Anterior vena cava (tissue), 1 donor: Measurements from ENCODE around the genes GSG1 and MGP.

DNA sequence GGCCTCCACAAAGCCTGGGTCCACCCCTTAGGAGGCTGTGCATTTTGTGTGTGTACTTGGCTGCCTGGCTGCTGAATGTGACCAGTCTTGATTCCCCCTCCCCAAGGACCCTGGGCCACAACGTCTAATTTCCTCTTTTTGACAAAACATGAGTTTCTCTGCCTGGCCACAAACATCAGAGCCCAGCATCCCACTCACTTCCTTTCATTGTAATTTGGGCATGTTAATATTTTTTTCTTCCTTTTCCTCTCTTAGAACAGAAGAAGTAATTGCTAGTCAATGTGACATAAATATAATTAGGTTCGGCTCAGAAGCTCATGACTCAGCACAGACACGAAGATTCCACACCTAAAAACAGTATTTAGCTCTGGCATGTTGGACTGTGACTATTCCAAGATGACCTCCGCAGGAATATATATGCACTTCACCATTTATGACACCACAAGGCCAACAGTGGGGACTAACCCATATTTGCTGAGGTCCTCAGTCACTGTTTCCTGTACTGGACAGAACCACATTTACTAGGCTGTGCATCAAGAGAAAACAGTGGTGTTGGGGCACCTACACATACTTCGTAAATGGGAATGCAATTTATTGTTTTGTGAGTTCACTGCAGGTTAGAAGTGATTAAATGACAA is 4.3 kb downstream of the GSG1 start:
- PRO-cap, result no peak

DNA sequence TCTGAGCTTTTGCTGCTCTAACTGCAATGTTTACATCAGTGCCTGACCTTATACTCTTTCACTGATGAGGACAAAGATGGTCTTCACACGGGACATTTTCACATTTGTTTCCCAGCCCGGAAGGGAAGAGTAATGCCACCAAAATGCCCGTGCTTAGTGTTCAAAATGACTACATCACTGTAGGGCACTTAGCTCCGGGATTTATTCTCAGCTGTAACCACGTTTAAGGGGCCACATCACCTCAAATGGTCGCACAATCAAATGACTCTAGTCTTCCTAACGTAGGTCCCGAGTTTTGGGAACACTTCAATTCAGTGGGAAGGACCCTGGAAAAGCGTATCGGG is 2.9 kb downstream of the GSG1 start:
- PRO-cap, result no peak

DNA sequence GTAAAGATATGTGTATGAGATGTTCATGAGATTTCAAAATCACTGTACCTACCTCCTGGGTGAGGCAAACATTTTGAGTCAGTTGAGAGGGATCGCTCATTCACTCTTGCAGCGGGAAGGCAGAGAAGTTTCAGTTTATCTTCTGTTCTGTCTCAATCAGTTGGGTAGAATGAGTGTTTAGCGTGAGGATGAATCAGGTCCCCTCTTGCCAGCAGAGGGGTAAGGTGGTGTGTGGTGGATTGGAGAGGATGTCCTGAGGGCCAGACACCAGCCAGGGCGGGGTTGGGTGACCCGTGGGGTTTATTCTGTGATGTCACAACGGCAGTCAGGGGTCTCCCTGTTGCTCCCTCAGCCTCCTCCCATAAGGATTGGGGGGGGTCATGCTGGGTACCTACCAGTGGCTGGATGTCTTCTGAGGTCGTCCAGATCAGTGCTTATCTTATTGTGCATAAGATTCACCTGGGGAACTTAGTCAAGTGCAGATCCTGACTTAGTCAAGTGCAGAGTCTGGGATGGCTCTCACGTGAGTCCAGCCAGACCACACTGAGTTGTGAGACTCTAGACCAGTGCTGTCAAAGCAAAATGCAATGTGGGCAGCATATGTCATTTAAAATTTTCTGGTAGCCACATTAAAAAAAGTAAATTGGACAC is at the start of gene GSG1:
TSS of gene GSG1 (minus strand) at position 255 of the 651 bp plus-strand sequence.
- PRO-cap, result no peak

- PRO-cap, result no peak
These were observed 12.8 kb upstream of the GSG1 start for GRCh38 chr12:13116243-13116651.

GRCh38 chr12:13135173-13136217 is 32.0 kb upstream of the GSG1 start:
- PRO-cap, result no peak

- PRO-cap, result no peak
These were observed 17.1 kb upstream of the EMP1 start for GRCh38 chr12:13179143-13180099.

- PRO-cap, result no peak
These were observed 15.1 kb downstream of the EMP1 start for GRCh38 chr12:13211519-13212206.

DNA sequence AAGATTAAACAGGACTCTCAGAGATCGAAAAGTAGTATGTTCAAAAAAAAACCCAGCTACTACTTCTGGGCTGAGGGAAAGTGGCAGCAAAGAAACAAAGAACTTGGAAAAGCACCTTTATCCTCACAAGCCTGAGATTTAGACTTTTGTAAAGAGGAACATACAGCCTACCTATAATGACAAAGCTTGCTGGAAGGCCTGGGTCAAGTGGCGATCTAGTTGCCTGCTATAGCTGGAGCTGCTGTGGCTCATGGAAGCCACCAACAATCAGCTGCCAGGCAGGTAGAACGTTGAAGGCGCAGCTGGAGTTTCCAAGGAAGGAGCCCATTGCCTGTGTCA is 165.5 kb downstream of the EMP1 start:
- PRO-cap, result no peak

DNA sequence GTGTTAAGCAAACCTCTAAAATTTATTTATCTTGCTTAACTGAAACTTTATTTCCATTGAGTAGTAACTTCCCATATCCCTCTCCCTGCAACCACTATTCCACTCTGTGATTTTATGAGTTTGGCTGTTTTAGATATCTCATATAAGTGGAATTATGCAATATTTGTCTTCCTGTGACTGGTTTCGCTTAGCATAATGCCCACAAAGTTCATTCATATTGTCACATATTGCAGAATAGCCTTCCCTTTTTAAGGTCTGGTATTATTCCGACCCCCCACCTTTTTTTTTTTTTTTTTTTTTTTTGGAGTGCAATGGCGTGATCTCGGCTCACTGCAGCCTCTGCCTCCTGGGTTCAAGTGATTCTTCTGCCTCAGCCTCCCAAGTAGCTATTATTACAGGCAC is 247.6 kb downstream of the EMP1 start:
- PRO-cap, result no peak

- PRO-cap, result no peak
These were observed 157.5 kb upstream of the ATF7IP start for GRCh38 chr12:14207795-14208653.

DNA sequence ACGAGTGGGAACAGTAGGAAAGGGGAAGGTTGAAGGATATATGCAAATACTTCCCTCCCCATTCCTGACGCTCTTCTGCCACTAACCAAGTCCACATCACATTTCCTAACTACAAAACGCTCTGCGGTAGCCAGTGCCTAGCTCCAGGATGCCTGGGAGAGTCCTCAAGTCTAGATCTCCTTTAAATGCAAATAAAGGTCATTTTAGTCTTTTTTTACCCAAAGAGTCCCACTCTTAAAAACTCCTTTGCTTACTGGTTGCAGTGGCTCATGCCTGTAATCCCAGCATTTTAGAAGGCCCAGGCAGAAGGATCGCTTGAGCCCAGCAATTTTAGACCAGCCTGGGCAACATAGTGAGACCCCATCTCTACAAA is 153.1 kb upstream of the ATF7IP start:
- PRO-cap, result no peak

DNA sequence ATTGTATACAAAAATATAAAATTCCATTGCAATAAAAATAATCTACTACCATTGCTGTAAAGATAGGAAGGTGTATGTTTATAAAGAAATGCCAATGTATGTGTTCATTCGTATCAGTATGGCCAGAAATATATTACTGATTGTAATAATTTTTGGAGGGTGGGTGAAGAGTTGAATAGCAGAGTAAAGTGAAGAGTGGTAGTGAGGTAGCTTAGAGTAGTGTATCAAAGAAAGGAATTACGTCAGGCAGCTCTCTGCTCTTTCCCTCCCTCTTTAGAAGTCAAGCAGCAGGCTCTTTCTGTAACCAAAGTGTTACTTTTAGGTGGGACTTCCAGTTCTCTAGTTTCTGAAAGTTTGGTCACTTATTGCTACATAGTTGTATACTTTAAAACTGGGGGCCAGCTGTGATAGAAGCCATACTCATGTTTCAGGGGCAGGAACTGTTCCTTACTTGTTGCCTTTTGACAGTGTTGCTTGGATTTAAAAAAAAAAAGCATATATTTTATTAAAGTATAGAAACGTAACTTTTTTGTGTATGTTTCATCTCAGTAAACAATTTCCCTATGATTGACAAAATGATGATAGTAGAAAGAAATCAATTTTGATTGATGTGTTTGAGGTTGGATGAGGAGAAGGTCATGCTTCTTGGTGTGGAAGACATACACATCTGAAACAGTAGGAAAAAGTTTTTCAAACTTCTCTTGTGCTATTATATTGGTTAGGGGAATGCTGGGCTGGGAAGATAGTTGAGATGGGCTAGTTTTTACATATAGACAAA is 30.7 kb downstream of the ATF7IP start:
- PRO-cap, result no peak

- PRO-cap, result no peak
These were observed 35.9 kb downstream of the ATF7IP start for GRCh38 chr12:14401266-14401863.

- PRO-cap, result no peak
These were observed 51.0 kb downstream of the ATF7IP start for GRCh38 chr12:14416446-14416977.

DNA sequence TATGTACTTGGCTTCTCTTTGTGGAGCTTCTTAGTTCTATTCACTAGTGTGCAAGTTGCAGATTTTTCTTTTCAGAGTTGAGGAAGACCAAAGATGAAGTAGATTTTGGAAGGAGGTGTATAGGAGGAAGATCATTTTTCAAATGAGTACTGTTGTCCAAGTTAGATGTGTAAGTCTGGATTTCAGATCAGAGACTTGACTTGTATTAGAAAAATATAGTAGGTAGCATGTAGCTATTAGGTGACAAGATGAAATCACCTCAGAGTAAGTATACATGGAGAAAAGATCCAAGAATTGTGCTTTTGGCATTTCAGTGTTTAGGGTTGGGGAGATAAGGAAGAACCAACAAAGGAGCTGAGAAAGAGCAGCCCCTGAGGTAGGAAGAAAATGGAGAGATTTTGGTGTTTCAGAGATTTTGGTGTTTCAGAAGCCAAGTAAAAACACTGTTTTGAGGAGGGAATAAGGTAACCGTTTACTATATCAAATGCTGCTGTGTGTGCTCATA is 64.3 kb downstream of the ATF7IP start:
- PRO-cap, result no peak

GRCh38 chr12:14561051-14561463 is 6.6 kb downstream of the PLBD1 start:
- PRO-cap, result no peak

DNA sequence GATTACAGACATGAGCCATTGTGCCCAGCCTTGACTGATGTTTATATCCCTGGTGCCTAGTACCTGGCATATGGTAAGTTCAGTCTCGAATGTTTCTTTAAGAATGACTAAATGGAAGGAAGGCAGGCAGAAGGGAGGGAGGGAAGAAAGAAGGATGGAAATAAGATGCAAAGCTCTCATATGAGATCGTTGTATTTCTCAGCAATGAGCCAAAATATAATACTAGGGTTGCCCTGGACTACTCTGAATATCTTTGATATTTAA is 44.0 kb downstream of the GUCY2C start:
- PRO-cap, result no peak

DNA sequence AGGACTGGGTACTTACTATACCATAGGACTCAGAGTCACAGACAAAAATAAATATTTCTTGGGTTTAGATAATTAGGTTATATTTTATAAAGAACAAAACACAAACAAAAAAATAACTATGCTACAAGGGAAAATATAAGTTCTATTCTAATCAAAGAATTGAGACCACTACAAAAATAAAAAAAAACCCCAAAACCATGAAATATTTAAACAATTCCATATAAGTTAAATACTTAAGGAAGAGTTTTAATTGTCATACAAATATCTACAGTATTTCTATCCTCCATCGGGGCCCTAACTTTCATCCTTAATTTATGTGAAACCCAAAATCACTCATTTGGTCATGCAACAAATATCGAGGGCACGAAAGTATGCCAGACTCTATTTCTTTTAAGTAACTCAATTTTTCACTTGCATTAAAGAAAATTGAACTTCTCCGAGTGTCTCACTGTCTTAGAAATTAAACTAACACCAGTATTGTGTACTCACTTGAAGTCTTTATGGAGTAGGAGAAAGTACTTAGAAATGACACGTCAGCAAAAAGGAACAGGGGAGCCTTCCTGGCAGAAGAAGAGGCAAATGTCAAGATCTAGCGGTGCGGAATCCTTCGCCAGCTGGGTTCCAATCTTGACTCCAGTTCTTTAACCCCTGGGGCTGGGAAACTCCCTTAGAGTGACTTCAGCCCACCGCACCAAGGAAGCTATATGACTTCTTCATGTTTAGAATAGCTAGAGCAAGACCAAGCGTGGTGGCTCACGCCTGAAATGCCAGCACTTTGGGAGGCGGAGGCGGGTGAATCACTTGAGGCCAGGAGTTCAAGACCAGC is 2.3 kb downstream of the H4C16 start:
- PRO-cap, result no peak

DNA sequence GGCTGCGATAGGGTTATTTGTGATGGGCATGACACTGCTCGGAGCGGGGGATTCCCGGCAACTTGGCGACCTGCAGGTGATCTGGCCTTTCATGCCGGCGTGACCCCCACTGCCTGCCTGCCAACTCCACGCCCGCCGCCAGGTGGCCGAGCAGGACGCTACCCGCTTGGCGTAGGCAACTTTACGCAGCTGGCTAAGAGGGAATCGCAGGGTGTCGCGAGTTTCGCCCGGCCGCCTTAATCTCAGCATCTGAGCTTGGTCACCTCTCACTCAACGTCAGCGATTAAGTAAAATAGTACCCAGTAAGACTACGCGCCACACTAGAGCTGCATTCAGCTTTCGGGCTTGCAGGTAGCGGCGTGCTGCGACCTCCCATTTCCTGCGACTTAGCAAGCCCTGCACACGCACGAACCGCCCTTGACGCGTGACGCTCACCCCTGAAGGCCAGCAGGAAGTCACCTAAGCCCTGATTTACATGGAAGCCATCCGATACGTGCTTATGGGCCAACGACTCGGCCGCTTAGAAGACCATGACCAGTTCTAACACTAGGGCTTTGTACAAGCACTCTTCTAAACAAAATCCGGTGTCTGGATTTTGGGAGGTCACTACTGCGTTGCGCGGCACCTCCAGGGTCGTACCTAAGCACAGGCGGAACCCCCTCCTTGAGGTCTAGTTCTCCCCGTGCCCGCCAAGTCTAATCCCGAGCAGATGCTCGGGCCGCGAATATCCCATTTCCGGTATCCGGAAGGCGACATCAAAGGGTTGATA is 842 bp downstream of the H4C16 start:
- PRO-cap, result bidirectional peak, plus-strand start at position 188 of the sequence, minus-strand start at position 119 of the sequence; bidirectional peak, plus-strand start at position 414 of the sequence, minus-strand start at position 388 of the sequence

DNA sequence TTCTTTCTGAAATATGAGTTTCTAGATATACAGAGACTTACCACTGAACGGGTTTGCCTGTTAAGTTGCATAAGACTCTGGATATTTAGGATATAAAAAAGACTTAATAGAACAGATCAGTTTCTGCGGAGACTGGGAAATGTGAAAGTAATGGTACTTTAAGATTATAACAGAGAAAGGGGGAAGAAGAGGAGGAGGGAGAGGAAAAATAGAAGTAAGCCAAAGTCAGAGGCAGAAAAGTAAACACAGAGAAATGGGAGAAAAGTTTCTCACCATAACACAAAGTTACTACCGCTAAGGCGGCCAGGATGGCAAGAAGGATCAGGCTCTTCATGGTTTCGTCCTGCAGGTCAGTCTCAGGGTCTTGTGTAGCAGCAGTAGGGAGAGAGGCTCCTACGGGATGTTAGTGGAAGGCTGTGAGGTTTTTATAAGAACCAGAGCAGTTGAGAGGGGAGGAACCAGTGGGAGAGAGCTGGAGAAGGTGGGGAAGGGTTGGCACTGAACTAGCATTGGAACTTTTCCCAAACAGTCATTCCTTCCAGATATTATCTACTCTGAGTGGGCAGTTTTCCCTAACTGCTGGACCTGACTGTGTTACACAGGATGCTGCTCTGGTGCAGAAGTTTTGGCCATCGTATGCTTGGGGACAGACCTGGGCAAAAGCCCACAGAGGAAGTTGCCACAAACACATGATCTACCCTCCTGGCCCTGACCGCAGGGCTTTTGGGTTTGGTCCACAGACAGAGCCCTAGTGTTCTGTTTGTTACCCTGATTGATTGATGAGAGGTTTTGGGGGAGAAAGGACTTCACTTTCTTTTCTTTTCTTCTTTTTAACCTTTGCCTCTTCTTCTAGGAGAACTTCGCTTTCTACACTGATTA is at the start of gene MGP:
TSS of gene MGP (minus strand) at position 397 of the 879 bp plus-strand sequence.
- PRO-cap, result unidirectional peak, minus-strand start at position 427 of the sequence; unidirectional peak, minus-strand start at position 474 of the sequence; unidirectional peak, minus-strand start at position 511 of the sequence